SJSA1 (cell line): ENCODE data around the genes CERS6 and HAT1.

DNA sequence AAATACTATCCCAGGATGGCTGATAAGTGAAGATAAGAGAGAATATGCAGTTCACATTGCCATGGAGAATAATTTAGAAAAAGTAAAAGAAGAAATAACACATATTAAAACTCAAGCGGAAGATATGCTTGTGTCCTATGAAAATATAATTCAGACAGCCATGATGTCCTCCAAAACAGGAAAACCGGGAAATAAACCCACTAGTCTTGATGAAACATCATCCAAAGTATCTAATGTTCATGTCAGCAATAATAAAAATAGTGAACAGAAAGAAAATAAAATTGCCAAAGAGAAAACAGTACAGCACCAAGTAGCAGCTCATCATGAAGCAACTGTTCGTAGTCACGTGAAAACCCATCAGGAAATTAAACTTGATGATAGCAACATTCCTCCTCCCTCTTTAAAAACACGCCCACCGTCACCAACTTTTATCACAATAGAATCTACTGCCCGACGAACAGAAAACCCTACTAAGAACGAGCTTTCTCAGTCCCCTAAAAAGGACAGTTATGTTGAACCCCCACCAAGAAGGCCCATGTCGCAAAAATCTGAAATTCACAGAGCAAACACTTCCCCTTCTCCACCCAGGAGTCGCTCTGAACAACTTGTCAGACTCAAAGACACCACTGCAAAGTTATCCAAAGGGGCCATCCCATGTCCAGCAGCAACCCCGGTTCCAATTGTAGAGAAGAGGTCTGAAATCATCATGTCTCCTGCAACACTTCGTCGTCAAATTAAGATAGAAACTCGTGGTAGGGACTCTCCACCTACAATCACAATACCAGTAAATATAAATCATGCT lies 42.3 kb upstream of the B3GALT1 start:
- RAMPAGE, long total RNA = no peak

DNA sequence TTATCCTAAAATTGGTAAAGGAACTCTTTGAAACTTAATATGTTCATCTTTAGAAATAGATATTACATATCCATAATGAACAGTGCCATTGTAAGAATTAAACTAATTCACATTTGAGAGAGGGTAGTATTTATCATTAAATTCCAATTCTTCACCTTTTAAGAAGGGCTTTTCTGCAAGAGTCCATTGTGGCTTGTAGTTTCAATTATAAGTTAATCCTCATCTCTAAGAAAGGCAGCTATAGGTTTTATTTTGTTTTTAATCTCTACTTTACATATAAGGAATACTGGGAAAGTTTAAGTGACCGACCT lies 2.9 kb upstream of the B3GALT1 start:
- RAMPAGE, long total RNA = no peak

- RAMPAGE, long total RNA = no peak
These were observed 93.9 kb downstream of the B3GALT1 start for GRCh38 chr2:167386658-167387224.

- RAMPAGE, long total RNA = no peak
These were observed 216.9 kb downstream of the B3GALT1 start for GRCh38 chr2:167509529-167510227.

DNA sequence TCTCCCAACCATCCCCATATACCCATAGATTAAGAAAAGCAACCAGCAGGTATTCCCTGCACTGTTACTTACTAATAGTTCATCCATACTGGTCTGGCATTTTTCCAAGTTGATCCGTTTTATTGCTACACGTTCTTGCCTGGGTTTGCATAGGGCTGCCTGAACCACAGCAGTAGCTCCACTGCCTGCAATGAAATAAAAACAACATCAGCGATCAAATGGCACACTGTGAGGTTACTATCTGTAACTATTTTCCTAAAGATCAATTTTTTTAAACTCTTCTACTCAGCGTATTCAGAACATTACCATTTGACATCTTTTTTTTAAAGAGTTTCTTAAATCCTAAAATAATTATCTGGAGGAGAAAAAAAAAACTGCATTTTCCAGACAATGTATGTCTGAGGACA lies 65.5 kb downstream of the STK39 start:
- RAMPAGE, long total RNA = no peak

GRCh38 chr2:168189928-168190220 lies 57.5 kb downstream of the STK39 start:
- RAMPAGE, long total RNA = no peak

GRCh38 chr2:168455568-168456824 lies at the start of gene CERS6:
TSS of gene CERS6 (plus strand) at chr2:168456272.
- RAMPAGE, long total RNA = no peak

DNA sequence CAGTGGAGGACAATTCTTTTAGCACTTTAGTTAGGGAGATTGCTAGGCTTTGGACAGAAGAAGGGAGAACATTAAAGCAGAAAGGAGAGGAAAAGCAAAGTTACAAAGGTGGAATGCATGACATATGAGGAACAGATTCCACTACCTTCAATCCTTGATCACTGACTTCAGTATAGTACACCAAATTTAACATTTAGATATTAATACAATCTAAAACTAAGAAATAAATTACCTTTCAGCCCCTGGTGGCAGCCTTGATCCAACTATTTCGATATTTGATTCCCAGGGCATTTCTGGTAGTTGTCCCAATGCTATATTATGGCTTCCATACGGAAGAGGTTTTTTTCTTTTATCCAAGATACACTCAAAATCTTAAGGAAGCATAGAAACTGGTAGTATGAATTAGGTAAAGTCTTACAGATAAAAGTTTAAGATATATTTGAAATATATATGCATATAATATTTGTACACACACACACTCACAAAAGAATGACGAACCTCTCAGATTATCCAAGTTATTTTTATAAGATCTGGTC lies 21.7 kb downstream of the KLHL41 start:
- RAMPAGE, long total RNA = no peak

GRCh38 chr2:169739834-169740258 lies 6.2 kb downstream of the KLHL23 start:
- RAMPAGE, long total RNA = no peak

DNA sequence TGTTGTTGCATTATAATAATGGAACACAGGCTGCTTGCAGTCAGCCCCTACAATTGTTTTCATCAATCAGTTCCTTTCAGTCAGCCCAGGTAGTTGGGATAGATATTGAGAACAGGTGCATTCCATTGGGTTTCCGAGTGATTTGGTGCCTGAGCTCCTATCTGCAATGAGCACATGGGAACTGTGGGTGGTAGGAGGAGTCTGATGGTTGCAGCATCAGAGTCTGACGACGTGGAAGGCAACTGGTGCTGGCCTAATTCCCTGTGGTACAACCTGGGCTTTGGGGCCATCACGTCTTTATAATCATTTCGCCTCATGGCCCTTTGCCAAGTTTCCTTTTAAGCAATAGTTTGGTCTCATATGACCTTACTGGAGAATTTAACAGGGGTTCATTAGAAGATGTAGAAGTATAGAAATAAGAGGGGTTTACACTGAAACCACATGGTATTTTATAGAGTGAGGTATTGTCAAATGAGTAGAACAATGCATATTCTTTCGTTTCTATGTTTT lies 252.4 kb upstream of the SP5 start:
- RAMPAGE, long total RNA = no peak

GRCh38 chr2:170500822-170501196 lies 214.3 kb upstream of the SP5 start:
- RAMPAGE, long total RNA = no peak

DNA sequence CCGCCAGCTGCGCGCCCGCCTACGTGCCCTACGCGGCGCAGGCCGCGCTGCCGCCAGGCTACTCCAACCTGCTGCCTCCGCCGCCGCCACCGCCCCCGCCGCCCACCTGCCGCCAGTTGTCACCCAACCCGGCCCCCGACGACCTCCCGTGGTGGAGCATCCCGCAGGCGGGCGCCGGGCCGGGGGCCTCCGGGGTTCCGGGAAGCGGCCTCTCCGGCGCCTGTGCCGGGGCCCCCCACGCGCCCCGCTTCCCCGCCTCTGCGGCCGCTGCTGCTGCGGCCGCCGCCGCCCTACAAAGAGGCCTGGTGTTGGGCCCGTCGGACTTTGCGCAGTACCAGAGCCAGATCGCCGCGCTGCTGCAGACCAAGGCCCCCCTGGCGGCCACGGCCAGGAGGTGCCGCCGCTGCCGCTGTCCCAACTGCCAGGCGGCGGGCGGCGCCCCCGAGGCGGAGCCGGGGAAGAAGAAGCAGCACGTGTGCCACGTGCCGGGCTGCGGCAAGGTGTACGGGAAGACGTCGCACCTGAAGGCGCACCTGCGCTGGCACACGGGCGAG lies 1.6 kb downstream of the SP5 start:
- RAMPAGE, long total RNA = no peak

- RAMPAGE, long total RNA = no peak
These were observed 34.3 kb downstream of the GORASP2 start for GRCh38 chr2:170963246-170963889.

- RAMPAGE, long total RNA = no peak
These were observed 43.8 kb downstream of the GORASP2 start for GRCh38 chr2:170972849-170973228.

- RAMPAGE, long total RNA = no peak
These were observed 79.1 kb downstream of the TLK1 start for GRCh38 chr2:171081472-171082170.

DNA sequence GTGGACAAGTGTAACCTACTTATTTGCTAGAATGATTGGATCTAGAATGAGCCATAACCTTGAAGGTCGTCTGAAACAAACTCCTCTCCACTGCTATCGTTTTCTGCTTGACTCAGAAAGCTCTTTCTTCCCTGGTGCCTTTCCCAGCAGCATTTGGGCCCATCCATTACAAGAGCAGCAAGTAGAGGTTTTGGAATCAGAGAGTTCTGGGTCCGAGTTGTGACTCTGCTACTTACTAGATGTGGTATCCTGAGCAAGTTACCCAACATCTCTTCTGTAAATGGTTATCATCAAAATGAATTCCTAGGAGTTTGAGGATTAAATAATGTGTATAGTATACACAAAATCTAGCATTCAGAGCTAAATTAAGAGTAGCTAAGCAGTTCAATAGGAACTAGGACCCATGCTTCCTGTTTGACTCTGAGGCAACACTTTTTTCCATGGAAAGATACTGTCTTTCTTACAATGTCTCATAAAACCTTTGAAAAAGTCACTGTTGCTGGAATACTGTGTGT lies 115.1 kb downstream of the METTL8 start:
- RAMPAGE, long total RNA = no peak

- RAMPAGE, long total RNA = no peak
These were observed 35.5 kb downstream of the SLC25A12 start for GRCh38 chr2:171858541-171858867.

GRCh38 chr2:171878619-171879383 lies 15.2 kb downstream of the SLC25A12 start:
- RAMPAGE, long total RNA = no peak

DNA sequence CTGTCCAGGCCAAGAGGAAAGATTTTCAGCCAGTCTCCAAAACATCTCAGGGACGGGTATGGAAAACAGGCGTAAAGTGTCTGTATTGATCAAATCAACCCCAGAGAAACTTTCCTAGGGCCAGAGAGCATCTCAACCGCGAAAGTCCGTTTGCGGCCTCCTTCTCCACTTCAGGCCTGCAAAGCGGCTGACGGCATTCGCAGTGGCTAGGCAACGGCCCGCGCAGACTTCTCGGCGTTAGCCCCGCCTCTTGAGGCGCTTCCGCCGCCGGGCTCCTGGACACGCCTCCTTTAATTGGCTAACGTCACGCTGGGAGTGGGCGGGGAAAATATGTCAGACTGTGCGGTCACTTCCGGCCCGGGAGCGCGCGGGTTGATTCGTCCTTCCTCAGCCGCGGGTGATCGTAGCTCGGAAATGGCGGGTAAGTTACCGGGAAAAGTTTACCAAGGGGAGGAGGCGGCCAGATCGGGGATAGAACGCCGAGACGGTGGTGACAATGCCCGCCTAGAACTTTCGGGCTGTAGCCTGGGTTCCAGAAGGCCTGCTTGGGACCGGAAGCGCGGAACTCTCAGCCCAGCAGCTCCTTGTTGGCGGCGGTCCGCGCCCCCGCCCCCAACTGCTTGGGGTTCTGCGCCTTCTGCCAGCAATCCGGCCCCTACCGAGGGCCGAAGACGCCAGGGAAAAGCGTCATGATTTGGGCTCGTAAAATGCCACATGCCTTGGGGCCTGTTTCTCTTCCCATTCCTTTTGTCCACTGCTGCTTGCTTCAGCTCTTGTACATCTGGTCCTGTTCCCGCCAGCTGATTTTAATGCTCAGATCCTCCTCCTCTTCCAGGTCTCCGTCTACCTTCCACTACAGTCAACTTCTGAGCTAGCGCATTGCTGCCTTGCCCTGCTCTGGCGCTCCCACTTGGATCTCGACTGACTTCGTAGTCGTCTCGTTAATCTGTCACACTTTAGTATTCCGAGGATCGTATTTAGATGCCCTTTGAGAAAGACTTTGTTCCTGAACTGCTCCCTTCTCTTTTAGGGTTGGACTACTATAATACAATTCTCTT lies at the start of gene HAT1:
TSS of gene HAT1 (plus strand) at position 375 of the 1,058 bp plus-strand sequence.
- RAMPAGE, long total RNA = start-site peak on the plus strand centred at position 390 of the sequence, 21 bp wide, 273 and 62 reads in 2 replicates

DNA sequence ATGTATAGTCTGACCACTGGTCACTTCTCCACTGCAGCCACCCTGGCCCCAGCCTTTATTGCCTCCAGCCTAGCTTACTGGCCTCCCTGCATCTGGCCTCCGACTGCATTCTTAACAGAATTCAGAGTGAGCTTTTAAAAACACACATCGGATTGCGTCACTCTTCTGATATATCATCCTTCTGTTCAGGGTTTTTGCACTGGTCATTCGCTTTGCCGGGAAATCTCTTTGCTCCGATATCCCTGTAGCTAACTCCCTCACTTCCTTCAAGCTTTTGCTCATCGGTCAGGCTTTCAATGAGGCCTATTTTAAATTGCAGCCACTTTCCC lies 101.6 kb upstream of the DLX2 start:
- RAMPAGE, long total RNA = no peak